ENCODE results near the gene TSPAN7.

DNA sequence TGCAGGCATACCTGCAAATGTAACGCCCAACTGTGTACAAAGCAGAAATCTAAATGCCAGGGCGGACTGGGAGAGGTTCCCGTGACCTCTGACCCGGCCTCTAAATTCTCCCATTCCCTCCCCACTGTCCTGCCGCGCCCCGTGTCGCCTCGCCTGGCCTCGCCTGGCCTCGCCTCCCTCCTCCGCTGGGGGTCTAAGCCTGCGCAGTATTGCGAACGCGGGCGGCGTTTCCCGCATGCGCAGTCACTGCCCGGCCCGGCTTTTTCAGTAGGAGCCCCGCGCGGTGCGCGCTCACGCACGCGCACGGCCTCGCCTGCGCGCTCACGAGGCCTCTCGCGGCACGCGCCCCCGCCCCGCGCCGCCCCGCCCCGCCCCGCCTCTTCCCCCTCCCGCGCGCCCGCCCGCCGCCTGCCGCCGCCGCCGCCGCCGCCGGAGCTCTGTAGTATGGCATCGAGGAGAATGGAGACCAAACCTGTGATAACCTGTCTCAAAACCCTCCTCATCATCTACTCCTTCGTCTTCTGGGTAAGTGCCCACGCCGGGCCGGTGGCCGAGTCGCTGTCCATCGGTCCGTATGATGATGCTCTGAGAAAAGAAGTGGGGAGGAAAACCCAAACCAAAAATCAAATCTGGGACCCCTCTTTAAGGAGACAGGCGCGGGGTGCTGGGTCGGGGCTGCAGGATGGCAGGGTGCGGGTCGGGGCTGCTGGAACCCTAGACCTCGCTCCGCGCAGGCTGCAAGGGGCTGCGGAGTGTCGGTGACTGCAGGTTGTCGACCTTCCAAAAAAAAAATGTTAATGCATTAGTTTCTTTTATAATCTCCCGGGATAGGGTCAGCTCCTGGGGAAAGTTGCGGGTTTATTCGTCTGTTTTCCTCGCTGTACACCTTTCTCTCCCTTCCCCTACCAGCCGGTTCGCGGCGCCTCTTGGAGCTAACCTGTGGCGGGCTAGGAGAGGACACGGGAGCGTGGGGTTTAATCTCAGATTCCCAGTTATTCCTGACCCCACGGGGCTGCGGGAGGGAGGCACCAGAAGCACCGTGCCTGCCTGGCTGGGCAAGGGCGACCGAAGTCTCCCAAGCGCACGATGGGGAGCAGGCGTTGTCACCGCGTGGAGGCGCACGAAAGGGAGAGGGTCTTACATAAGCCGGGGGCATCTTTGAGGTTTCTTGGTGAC, at the start of gene TSPAN7:
Gene TSPAN7, plus strand, starts transcription at position 440 of the 1,176 bp plus-strand sequence.
- RRBS, result 0% methylated on average over 6 of the region's 103 CpGs

- RRBS, result 2% methylated on average over 18 of the region's 70 CpGs
Observed at GRCh38 chrX:38804541-38805291, 3.5 kb downstream of the MID1IP1 start.

GRCh38 chrX:38806794-38807407, 5.6 kb downstream of the MID1IP1 start:
- RRBS, result no CpG with 5 or more reads among the region's 6 CpGs

GRCh38 chrX:39327254-39327615, 526.0 kb downstream of the MID1IP1 start:
- RRBS, result no CpG with 5 or more reads among the region's 6 CpGs

DNA sequence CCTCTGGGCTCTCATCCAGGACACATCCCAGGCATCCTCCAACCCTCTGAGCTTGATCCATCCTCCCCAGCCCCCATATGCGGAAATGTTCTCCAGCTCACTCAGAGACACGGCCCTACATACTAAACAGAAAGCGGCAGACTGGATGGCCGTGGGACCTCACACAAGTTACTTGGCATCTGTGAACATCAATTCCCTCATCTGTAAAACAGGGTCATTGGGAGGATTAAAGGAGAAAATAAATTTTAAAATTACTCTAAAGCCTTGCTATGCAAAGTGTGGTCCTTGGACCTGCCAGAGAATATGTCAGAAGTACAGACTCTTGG, 626.9 kb downstream of the BCOR start:
- RRBS, result no CpG with 5 or more reads among the region's 4 CpGs

GRCh38 chrX:39491480-39491924, 606.3 kb downstream of the BCOR start:
- RRBS, result no CpG with 5 or more reads among the region's 10 CpGs

- RRBS, result no CpG with 5 or more reads among the region's 2 CpGs
Observed at GRCh38 chrX:39797287-39797749, 300.4 kb downstream of the BCOR start.

DNA sequence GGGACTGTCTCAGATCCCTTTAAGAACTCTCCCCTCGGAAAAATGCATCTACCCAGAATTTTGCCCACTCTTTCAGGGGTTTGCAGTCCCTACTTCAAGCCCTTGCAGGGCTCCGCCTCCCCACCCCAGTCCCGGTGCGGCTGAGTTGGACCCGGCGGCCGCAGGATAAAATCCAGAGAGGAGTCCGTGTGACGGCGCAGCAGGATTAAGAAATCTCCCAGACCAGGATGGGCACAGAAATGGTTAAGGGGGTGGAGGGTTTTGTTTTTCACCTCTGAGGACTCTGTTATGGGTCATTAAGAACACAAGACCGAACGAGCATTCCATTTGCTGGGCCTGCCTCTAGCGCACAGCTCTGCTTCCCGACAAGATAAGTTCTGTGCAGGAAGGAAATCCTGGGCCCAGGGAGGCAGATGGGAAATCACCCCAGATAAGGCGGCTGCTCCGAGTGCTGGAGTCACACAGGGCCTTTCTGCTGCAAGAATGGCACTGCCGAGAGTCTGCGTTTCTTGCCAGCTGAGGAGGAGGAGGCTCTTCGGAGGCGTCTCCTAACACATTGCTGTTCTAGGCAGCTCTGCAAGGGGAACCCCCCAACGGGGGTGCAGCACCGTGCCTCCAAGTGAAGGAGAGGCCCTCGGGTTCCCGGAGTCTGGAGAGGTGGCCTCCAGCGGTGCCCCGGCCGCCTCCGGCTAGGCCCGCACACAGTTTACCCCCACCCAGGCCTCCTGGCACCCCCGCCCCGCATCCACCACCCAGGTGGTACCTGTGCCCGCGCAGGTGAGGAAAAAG, 277.6 kb downstream of the BCOR start:
- RRBS, result no CpG with 5 or more reads among the region's 33 CpGs

GRCh38 chrX:39860202-39861010, 237.4 kb downstream of the BCOR start:
- RRBS, result no CpG with 5 or more reads among the region's 10 CpGs

GRCh38 chrX:39953839-39954348, 143.9 kb downstream of the BCOR start:
- RRBS, result no CpG with 5 or more reads among the region's 13 CpGs

DNA sequence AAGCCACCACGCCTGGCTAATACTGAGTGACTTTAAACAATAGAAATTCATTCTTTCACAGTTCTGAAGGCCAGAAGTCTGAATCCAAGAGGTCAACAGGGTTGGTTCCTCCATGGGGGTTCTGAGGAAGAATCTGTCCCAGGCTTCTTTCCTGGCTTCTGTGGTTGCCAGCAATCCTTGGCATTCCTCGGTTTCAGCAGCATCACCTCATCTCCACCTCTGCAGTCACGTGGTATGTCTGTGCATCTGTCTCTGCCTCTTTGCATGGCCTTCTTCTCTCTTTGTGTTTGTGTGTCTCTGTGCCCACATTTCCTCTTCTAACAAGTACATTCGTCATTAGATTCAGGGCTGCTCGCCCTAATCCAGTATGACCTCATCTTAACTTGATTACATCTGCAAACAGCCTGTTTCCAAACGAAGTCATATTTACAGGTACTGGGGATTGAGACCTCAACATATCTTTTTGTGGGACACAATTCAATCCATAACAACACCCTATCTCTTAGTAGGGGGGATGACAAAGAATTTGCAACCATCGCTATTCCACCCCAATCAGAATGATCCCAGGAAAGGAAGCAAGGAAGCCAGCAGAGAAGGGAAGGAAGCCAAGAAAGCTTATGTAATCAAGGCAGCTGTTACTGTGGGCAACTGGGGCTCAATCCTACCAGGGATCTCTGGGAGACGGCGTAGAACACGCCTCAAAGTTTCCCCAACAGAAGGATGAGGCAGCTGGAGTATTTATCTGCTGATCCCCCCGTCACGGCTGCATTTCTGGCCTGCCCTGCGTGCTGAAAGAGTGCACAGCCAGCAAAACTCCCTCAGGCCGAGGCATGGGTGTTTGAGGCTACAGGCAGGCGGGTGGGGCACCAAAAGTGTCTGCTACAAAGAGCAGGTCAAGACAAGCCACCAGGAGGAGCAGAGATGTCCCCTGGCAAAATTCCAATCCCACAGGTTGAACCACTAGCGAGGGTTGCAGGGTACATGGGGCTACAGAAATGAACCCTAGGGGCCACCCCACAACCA, 113.8 kb downstream of the BCOR start:
- RRBS, result no CpG with 5 or more reads among the region's 16 CpGs

DNA sequence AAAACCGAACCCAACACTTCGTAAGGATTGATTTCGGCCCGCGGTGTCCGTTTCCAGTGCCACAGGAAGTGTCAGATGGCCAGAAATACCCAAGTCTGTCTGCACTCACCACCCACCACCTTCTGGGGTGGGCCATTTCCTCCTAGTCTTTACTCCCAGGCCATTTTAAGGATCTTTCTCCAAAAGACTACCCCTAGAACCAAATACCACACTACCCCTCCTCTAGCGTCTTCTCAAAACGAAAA, 2.5 kb downstream of the BCOR start:
- RRBS, result no CpG with 5 or more reads among the region's 8 CpGs

DNA sequence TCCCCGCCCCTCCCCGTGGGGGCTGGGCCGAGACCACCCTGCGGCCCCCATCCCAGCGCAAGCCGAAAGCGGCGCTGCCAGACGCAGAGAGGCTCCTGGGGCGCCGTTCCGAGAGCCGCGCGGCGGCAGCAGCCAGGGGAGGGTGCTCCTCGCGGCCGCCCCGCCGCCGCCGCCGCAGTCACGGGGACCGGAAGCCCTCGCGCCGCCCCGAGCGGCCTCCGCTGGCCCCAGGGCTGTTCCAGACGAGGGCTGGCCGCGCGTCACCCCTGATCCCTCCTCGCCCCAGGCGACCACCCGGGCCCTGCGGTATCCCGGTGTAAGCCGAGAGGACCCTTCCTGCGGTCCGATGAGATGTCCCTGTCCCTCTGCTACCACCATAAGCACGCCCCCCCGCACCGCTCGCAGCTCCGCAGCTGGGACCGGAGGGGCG, 7.4 kb upstream of the BCOR start:
- RRBS, result 0% methylated on average over 3 of the region's 51 CpGs

DNA sequence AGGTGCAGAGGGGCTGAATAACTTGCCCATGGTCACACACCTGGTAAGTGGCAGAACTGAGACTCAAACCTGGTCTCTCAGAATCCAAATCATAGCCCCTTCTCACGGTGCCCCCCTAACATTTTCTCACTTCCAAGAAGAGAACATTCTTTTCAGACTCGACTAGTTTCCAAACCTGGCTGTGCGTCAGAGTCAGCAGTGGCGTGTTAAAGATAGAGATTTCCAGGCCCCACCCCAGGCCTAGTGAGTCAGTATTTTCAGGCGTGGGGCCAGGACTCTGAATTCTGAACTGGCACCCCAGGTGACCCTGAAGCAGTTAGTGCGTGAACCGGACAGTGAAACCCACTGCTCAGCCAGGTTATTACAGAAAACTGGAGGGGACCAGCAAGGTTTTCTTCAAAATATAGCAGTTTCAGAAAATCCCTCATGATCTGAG, 34.9 kb upstream of the BCOR start:
- RRBS, result no CpG with 5 or more reads among the region's 7 CpGs

DNA sequence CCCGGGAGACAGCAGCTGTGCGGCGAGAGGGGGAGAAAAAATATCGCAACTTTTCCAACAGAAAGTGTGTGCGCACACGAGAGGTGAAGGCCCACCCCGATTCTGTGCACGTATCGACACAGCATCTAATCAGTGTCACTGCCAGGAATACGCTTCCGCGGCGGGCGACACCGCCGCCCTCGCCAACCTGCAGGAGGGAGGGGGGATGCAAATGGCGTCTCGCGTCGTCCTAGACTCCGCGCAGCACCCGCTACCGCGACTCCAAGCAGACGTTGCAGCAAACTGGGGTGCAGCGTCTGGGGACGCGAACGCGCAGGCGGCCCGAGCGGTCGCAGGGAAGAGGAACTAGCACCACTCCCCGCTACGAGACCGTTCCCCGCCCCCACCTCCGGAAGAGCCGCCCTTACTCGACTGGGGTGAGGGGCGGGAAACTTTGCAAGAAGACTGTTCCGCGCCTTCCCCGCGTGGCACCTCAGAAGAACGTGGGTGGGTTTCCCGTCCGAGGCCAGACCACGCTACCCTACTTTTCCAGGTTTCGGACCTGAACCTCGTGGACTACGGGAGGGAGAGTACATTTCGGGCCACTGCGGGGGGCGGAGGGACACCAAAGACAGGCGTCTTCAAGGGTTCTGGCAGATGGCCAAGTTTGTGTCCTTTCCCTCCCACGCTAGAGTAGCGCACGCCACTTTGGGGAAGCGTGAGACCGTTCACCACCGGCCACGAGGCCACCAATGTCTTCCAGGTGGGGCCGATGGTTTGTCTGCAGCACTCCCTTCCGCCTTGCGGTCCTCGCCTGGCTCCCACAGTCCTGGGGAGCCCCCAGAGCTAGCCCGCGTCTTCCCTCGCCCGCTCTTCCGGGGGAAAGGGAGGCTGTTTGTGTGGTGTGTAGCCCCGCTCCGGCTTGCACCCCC, 77.9 kb upstream of the BCOR start:
- RRBS, result 0% methylated on average over 2 of the region's 77 CpGs

- RRBS, result no CpG with 5 or more reads among the region's 6 CpGs
Observed at GRCh38 chrX:40636337-40637310, 10.7 kb downstream of the CXorf38 start.

GRCh38 chrX:40663870-40664213, 16.5 kb upstream of the CXorf38 start:
- RRBS, result no CpG with 5 or more reads among the region's 2 CpGs

- RRBS, result no CpG with 5 or more reads among the region's 8 CpGs
Observed at GRCh38 chrX:40669161-40669995, 22.0 kb upstream of the CXorf38 start.

- RRBS, result no CpG with 5 or more reads among the region's 7 CpGs
Observed at GRCh38 chrX:40692696-40693203, 42.6 kb downstream of the MED14 start.

- RRBS, result no CpG with 5 or more reads among the region's 3 CpGs
Observed at GRCh38 chrX:40845616-40845862, 110.2 kb upstream of the MED14 start.

Data from choroid plexus epithelial cell (primary cell).